ENCODE data around the genes NEGR1 and ERICH3.

GRCh38 chr1:67682543-67682920 lies 2.5 kb upstream of the GADD45A start:
- RAMPAGE, long total RNA, result no peak
- RRBS, result no CpG with 5 or more reads among the region's 1 CpG

GRCh38 chr1:67717865-67718326 lies 32.9 kb downstream of the GADD45A start:
- RAMPAGE, long total RNA, result no peak
- RRBS, result no CpG with 5 or more reads among the region's 5 CpGs

DNA sequence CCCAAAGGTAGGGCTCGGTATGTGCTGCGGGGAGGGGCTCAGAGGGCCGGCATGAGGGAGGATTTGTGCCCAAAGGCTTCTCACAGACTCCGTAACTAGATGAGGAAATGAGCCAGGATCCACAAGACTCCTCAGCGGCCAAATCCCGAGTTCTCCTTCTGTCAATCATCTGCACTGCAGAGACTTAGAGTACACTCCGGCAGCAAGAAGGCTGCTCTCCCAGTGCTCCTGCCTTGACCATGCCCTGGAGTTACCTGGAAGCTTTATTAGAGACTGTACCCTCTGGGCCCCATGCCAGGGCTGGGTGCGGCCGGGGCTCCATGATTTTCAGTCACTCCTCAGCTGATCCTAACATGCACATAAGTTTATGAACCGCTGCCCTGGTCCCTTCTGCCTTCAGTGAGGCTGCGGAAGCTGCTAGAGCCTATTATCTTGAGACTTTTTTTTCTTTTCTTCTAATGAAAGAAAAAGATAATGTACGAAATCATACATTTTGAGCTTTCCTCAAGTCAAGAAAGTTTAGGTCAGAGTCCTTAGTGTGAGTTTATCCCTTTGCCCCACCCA lies 17.5 kb downstream of the GNG12 start:
- RAMPAGE, long total RNA, result no peak
- RRBS, result no CpG with 5 or more reads among the region's 12 CpGs

GRCh38 chr1:67840352-67841018 lies 7.2 kb upstream of the GNG12 start:
- RAMPAGE, long total RNA, result no peak
- RRBS, result no CpG with 5 or more reads among the region's 2 CpGs

DNA sequence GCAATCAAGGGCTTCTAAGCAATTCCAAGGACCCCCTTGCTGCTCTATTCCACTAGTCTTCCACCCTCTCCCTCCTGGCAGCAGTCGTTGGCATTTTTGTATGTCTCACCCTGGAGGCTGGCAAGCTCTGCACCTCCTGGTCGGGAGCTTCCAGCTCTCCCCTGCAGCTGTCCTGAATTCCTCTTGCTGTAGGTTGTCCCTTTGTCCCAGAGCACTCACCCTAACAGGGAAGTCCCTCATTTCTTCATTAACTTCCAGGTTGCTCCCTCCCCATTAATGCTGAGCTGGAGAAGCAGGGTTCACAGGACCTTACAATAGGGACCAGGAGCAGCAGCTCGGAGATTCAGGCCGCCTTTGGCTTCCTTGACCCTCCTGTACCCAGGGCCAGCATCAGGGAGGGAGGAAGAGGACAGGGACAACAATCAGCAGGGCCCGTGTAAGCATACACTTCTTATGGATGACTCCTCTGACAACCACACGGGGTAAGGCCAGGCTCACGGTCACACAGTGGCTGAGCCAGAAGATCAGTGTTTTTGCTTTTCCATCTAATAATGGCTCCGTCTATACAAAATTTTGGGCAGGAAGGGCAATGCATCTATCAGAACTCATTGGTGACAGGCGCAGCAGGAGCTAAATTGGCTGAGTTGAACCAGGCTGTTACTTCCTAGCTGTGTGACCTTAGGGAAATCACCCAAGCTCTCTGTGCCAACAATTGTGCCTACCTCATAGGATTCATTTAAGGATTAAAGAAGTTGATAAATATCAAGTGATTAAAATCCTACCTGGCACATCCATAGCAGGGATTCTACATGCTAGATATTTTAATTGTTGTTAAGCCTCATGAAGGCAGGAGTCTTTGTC lies 65.6 kb upstream of the DIRAS3 start:
- RAMPAGE, long total RNA, result no peak
- RRBS, result no CpG with 5 or more reads among the region's 9 CpGs

DNA sequence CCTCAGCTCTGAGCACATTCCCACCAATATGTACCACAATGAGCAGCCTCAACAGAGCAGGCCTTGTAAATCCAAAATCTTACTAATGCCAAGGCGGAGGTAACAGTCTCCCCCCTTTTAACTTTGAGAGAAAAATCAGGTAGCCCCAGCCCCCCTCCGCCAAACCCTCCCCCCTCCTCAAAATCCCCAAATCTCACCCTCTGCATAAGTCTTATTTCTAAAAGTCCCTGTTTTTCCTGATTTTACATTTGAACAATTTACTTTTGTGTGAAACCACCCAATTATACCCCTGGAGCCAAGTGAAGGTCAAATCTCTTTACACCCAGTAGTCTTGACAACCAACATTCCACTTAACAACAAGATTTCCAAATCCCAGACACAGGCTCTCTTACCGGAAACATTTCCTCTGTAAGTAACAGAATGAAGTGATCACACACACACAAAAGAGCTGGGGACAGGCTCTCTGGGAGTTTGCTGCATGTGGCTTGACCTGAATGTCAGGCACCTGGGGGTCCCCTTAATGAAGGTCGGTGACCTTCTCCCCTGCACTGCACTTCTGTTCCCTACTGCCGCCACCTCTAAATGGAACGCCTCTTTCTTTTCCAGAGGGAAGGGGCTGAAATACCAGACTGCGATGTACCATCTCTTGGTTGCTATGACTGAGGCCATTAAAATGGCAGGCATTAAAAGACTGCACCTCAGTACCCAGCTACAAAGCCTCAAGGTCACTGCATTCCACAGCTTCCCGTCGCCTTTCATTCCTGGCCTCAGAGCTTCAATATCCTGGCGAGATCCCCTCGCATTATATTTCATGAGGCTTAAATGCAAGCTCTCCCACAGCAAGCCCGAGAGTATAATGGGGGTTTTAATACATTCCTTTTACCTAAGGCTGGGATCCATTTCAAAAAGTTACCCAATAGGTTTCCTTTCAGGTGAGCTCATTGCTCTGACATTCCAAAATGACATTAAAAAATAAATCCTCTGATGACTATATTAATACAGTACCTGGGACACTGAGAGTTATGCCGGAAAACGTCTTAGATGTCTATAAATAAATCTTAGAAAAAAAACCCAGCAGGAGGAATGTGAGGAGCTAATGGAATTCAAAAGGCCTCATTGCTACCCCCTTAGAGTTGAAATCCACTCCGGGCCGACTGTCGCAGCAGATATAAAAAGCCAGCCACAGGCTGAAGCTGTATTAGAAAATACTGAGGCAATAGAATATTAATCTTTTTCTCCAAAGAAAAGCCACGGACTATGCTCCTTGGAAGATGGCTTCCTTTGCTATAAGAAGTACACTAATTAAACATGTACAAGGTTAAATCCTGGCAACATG lies 90.9 kb upstream of the DIRAS3 start:
- RAMPAGE, long total RNA, result no peak
- RRBS, result no CpG with 5 or more reads among the region's 18 CpGs

- RAMPAGE, long total RNA, result no peak
- RRBS, result no CpG with 5 or more reads among the region's 12 CpGs
Observed at GRCh38 chr1:68174084-68174710, 58.1 kb downstream of the WLS start.

GRCh38 chr1:68881221-68882184 lies 384.6 kb upstream of the DEPDC1 start:
- RAMPAGE, long total RNA, result no peak
- RRBS, result no CpG with 5 or more reads among the region's 29 CpGs

GRCh38 chr1:69054983-69055971 lies 512.4 kb upstream of the LRRC7 start:
- RAMPAGE, long total RNA, result no peak
- RRBS, result no CpG with 5 or more reads among the region's 4 CpGs

DNA sequence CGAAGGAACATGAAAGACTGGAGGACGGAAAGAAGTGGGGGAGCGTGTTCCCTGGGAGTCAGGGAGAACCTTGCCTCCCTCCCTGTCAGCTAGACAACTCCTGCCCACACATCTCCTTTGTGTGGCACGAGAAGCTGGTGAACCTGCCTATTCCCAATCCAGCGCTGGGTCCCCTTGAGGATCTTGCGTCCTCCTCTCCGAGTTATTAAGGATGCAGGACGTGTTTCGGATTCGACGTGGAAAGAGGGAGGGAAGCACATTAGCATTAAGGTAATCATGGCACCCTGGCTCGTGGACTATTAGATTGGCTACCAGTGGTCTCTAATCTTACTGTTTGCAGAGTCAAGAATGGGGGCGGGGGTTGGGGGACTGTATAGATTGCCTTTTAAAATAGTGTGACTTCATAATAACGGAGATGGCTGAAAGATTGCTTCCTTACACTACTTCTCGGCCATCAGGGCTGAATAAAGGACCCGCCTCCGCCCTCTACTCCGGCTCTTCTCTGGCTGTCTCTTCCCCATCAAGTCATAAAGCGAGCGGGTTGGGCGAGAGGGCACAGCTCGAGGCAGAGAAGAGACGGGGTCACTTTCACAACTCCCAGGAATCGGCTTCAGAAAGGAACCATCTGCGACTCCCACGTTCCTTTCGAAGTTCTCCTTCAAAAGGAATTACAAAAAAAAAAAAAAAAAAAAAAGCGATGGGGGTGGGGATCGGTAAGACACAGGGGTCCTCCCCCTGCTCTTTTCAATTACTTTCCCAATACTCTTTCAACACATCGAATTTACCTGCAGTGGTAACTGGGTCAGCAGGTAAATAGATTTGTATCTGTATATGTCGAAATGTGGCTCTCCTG lies 1.7 kb downstream of the LRRC7 start:
- RAMPAGE, long total RNA, result no peak
- RRBS, result no CpG with 5 or more reads among the region's 31 CpGs

DNA sequence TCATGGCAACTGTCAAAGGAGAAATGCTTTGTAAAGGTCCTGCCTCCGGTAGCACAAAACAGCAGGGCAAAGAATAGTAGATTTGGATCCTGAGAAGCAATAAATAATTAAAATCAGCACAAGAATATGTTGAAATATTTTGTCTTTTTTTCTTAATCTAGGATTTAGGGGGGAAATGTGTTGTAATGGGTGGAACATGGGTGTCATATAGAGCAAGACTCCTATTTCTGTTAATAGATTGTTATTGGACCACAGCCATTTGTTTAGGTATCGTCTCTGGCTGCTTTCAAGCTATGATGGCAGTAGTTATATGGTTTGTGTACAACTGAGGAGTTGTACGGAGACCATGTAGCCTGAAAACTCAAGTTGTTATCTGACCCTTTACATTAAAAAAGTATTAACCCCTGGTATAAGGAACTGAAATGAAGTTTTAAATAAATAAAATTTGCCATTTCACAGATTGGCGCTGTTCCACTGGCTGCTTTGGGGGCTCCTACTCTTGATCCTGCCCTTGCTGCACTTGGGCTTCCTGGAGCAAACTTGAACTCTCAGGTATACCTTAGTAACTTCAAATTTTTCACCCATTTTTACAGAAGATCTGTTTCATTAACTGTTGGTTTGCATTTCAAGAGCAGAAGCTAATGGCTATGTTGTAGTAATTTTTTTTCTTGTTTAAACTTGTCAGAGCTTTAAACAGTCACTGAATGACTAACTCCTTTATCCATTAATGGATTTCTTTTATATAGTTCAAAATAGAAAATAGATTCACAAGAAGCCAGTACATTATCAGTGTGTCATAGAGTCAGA lies 13.3 kb downstream of the SRSF11 start:
- RAMPAGE, long total RNA, result no peak
- RRBS, result no CpG with 5 or more reads among the region's 4 CpGs

DNA sequence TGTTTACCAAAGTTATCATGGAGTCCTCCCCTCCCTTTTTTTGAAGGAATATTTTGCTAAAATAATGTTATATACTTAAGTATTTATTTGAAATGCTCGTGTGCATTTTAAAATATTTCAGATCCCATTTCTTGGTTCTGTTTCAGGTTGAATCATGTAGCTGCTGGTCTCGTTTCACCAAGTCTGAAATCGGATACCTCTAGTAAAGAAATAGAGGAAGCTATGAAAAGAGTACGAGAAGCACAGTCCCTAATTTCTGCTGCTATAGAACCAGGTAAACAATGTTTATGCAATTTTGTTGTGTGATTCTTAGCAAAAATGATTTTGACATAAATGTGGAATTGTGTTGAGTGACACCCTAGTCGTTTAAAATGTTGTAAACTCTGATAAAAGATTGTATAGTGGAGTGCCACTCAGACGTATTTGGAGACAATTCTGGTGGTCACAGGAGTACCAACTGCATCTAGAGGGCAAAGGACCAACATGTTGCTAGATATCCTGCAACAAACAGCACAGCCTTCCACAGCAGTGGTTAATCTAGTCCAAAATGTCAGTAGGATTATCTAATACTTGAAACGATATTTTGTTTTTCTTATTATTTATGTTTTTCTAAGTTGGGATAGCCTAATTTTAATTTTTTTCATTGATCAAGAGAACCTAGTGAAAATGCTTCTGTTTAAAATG lies 16.2 kb downstream of the SRSF11 start:
- RAMPAGE, long total RNA, result no peak
- RRBS, result no CpG with 5 or more reads among the region's 7 CpGs

- RAMPAGE, long total RNA, result no peak
- RRBS, result no CpG with 5 or more reads among the region's 3 CpGs
Observed at GRCh38 chr1:70246496-70246973, 25.4 kb downstream of the SRSF11 start.

GRCh38 chr1:71513897-71514601 lies 433.2 kb upstream of the ZRANB2 start:
- RAMPAGE, long total RNA, result no peak
- RRBS, result no CpG with 5 or more reads among the region's 25 CpGs

DNA sequence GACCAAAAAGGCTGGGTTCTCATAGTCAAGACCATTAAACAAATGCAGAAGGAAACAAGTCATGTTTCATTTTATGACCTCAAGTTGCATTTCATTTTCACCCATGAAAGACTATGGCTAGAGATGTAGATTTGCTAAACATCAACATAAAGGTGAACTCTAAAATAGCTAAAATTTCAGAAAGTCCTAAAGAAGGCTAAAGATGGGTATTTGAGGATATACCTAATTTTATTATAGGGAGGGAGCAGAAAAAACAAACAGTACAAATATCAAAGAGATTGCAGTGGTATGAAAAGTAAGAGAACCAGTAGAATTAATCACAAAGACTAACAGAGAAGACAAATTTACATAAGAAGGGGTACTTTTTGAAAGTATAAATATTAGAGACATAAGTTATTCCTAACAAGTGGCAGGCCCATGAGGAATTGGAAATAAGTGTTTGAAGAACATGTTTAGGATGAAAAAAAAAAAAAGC lies 75.7 kb downstream of the NEGR1 start:
- RAMPAGE, long total RNA, result no peak

DNA sequence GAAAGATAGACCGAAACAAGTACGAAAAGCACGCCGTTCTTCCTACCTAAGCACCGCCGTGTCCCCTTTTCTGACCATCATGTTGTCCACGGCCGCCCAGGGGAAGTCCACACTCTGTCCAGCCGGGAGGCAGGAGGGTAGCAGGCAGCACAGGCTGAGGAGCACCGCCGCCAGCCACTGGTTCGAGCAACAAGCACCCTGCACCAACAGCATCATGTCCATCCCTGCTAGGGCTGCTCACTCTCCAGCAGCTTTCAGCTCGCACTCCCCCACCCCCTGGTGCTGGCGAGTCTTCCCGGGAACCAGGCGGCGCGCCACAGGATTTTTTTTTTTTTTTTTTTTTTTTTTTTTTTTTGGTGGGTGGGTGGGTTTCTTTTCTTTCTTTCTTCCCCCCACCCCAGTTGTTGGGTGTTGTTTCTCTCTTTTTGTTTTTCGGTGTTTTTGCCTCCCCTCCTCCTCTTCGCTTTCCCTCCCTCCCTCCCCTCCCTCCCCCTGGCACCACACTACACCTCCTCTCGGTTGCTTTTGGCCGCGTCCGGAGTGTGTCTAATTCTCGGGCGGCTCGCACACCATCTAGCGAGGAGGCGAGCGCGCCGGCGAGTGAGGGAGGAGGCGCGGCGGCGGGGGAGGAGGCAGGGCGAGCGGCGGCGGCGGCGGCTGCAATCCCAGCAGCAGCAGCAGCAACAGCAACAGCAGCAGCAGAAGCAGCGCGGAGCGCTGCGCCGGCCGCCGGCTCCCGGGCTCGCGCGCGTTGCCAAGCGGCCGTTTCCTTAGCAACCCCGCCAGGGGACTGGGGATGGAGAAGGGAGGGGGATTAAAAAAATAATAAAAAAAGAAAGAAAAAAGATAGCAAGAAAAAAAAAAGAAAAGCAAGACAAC lies at the start of gene NEGR1:
Gene NEGR1, minus strand, starts transcription at position 267 of the 879 bp plus-strand sequence.
- RAMPAGE, long total RNA, result no peak
- RRBS, result 1% methylated on average over 9 of the region's 58 CpGs

GRCh38 chr1:74392933-74393248 lies 119.5 kb downstream of the LRRC53 start:
- RAMPAGE, long total RNA, result no peak
- RRBS, result no CpG with 5 or more reads among the region's 2 CpGs

DNA sequence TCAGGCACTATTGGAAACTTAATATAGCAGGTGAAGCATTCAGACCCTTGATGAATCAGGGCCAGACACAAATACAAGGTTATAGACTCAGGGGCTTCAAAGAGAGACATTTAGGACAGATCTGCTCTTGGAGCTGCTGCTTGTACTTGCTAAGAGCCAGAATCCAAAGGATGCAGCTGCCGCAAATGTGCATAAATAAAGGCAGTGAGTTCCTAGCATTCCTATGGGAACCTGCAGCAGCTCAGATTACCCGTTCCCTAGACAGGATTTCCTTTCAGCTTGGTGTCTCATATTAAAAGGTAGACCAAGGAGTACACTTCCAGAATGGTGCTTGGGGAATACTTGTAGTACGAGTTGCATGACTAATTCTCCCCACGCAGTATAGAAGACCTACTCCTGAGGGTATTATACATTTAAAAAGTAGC lies 9.7 kb upstream of the LRRC53 start:
- RAMPAGE, long total RNA, result no peak
- RRBS, result no CpG with 5 or more reads among the region's 4 CpGs

DNA sequence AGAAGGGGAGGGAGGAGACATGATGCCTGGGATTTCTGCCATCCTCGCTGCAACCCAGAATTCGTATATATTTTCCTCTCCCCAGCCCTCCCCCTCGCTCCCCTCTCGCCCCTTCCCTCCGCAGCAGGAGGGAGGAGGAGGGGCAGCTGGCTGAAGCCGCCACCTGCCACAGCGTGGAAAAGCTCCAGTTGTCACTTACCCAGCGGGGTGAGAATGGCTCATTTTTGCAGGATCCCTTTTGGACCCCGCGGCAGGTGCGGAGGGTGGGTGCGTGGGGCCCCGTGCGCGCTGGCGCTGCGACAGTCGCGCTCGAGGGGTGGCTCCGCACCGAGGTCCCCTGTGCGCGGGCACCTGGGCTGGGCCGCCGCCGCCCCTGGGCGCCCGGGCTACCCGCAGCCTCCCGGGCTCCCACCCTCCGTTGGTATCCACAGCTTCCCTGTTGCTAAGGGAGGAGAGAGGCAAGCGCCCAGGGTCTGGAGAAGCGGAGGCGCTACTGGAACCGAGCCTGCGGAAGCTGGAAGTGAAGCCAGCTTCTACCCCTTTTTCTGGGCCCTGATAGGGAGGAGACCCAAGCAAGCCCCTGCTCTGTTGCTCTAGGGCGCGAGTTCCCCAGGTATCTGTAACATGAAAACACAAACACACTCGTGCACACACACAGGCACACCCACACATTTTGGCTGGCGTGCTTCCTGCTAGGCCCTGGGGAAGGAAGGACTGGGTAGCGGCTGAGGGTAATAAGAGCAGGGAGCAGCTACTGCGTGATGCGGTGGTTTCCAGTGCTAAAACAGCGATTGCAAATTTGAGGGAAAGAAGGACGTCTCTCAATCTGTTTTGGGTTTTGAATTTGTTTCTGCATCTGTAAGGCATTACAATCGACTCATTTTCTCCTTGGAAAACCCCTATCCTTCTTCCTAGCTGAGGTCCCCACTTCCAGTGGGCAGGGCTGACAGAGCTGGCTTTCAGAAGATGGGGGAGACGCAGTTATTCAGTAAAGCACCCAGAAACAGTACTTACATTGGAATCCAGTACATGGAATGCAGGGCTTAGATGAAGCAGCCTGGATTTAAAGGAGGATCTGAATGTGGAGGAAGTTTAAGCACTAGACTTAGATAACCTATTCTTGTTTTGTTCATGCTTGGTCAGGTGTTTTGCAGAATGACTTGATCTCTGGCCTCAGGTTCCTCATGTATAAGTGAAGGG lies at the start of gene ERICH3:
Gene ERICH3, minus strand, starts transcription at position 495 of the 1,200 bp plus-strand sequence.
- RAMPAGE, long total RNA, result no peak
- RRBS, result no CpG with 5 or more reads among the region's 48 CpGs

DNA sequence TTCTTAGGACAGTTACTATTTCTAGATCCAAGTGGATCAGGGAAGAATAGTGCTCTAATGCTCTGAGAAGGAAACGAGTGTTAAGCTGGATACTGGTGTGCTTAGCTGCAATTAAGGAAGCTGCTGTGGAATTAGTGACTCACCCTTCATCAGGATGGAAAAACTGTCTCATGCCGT lies 179.5 kb downstream of the ST6GALNAC3 start:
- RAMPAGE, long total RNA, result no peak
- RRBS, result no CpG with 5 or more reads among the region's 2 CpGs

Data from kidney epithelial cell (primary cell).